Trachea (tissue), 1 donor: ENCODE measurements around the gene ZNF438.

GRCh38 chr10:31004922-31005395 is 26.7 kb downstream of the ZNF438 start:
- PRO-cap, result no peak

GRCh38 chr10:31030085-31030857 is 1.4 kb downstream of the ZNF438 start:
- PRO-cap, result no peak

- PRO-cap, result bidirectional peak, plus-strand start at chr10:31031719, minus-strand start at chr10:31031564; bidirectional peak, plus-strand start at chr10:31032018, minus-strand start at chr10:31031830
Measured at GRCh38 chr10:31031512-31032177, at the start of gene ZNF438. Gene ZNF438, minus strand, starts transcription at chr10:31031865.

GRCh38 chr10:31073956-31074389 is 42.3 kb upstream of the ZNF438 start:
- PRO-cap, result no peak

DNA sequence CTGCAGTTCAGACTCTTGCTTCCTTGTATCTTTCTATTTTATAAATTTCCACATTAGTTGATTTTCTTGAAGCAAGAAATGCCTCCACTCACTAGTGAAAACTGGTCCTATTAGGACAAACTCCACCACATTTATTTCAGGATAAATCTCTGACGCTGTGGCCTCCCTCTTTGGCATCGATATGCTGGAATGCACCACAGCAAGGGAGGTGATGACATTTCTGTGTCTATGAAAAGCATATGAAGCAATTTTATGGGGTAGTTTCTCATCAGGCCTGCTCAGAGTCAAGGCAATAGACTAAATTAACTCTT is 304.4 kb downstream of the ZEB1 start:
- PRO-cap, result no peak

GRCh38 chr10:31677419-31677905 is 251.2 kb downstream of the ARHGAP12 start:
- PRO-cap, result no peak

GRCh38 chr10:31723031-31723669 is 205.5 kb downstream of the ARHGAP12 start:
- PRO-cap, result no peak

DNA sequence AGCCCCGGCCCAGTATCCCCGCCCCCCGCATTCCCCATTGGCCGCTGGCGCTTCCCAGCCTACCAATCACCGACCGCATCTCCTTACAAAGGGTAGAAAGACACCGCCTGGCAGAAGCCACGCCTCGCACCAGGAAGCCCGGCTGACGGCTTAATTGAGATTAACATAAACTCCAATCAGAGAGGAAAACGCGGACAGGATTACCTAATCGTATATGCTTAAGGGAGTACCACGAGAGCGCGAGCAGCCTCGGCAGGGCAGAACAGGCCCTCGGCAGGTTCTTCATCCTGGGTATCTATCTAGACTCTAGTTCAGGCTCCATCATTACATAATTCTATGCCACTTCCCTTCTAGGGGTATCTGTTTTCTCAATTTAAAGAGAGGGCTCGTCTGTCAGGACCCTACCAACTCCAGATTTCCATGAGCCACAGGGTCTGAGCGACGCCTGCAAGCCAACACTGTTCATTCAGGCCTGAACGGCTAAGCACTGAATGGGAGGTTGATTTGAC is 168.3 kb downstream of the ARHGAP12 start:
- PRO-cap, result bidirectional peak, plus-strand start at position 179 of the sequence, minus-strand start outside the sequence

- PRO-cap, result no peak
Measured at GRCh38 chr10:31803955-31804224, 124.7 kb downstream of the ARHGAP12 start.

DNA sequence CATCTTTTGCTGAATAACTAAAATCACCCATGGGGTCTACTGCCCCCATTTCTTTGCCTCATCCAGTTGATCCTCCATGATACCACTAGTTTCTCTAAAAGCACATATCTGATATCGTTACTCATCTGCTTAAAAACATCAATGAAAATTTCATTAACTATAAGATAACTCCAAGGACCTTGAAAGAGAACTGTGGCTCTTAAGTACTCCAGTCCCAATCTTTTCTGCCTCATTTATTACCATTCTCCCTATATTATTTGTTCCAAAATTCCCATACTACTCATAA is 56.1 kb downstream of the ARHGAP12 start:
- PRO-cap, result no peak

GRCh38 chr10:31929001-31930156 is 748 bp upstream of the ARHGAP12 start:
- PRO-cap, result bidirectional peak, plus-strand start at chr10:31929550, minus-strand start at chr10:31929501; unidirectional peak, minus-strand start at chr10:31929898

GRCh38 chr10:32039629-32040184 is 16.5 kb downstream of the KIF5B start:
- PRO-cap, result no peak

DNA sequence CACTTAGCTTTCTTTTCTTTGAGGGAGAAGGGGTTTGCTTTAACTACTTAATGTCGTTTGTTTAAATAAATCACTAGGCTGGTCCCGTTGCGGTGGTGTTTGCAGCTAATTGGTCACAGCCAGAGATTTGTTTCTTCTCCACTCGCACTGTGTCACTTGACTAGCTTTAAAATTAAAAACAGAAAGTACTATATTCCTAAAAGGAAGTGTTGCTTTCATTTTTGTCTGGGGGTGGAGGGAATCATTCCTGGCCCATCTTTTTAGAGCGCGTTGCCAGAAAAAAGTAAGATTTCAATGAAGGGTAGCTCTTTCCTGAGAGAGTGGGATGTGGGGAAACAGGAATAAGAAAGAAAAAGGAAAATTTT is 427 bp upstream of the KIF5B start:
- PRO-cap, result no peak

- PRO-cap, result no peak
Measured at GRCh38 chr10:32362345-32362768, 15.4 kb upstream of the EPC1 start.

DNA sequence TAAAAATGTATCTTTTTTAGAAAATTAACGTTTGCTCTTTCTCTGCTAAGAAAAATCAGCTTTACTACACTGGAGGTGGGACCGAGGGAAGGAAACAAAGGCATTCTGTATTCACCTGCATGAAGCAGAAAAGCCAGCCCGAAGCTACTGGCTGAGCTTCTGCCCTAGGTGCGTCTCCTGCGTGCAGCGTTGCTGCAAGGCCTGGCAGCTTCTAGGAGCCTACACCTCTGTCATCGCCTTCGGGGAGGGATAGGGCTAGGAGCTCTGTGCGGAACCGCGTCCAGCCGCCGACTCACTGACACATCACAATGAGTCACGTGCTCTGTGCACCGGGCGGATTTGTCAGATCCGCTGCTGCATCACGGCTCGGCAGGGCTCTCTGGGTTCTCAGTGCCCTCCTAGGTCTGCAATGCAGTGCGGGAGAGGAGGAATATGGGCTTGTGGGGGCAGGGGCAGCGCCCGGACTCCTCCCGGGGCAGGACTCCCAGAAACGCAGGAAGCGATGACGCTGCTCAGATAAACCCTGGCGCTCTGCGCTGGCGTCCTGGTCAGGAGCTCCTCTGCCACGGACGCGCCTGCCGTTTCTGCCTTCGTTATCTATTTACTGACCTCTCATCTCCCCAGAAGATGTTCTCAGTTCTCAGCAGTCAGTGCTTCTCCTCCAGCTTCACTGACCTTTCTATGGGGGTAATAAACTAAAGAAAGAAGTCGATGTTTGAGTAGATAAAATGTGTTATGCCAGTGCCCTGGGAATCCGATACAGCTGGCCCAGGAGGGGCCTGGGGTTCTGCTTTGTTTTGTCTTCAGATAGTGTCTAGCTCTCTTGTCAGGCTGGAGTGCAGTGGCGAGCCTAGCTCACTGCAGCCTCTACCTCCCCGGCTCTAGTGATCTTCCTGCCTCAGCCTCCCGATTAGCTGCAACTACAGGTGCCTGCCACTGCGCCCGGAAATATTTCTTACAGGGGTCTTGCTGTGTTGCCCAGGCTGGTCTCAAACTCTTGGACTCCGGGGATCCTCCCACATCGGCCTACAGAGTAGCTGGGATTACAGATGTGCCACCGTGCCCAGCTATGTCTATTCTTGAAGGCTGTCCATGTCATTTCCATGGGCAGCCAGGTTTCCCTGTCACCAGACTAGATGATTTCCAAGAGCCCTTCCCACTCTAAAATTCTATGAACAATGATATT is 22.7 kb upstream of the ITGB1 start:
- PRO-cap, result bidirectional peak, plus-strand start at position 542 of the sequence, minus-strand start at position 297 of the sequence

DNA sequence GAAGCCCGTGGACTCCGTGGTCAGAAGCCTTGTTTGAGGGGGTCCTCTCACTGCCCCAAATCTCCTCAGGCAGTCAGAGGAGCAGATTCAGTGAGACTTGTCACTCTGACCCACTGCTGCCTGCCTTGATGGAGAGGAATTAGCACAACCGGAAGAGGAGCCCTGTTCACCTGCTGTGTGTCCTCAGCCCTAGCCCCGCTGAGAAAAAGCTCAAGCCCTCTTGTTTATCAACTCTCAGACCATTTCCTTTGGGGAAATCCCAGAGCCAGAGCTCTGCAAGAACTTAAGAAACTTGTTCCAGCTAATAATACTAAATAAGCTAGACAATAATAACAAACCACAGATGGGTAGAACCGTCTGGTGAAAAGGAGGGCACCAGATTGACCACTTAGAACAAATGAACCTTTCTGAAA is 37.7 kb upstream of the ITGB1 start:
- PRO-cap, result no peak

GRCh38 chr10:33145311-33145860 is 187.4 kb upstream of the ITGB1 start:
- PRO-cap, result no peak

GRCh38 chr10:33211181-33211466 is 123.3 kb downstream of the NRP1 start:
- PRO-cap, result no peak

- PRO-cap, result no peak
Measured at GRCh38 chr10:33273973-33274389, 60.5 kb downstream of the NRP1 start.

DNA sequence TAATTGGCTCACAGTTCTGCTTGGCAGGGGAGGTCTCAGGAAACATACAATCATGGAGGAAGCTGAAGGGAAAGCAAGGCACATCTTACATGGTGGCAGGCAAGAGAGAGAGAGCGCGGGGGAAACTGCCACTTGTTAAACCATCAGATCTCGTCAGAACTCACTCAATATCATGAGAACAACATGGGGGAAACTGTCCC is 344.2 kb upstream of the NRP1 start:
- PRO-cap, result no peak